Measurements from ENCODE around the gene TNIP2.

DNA sequence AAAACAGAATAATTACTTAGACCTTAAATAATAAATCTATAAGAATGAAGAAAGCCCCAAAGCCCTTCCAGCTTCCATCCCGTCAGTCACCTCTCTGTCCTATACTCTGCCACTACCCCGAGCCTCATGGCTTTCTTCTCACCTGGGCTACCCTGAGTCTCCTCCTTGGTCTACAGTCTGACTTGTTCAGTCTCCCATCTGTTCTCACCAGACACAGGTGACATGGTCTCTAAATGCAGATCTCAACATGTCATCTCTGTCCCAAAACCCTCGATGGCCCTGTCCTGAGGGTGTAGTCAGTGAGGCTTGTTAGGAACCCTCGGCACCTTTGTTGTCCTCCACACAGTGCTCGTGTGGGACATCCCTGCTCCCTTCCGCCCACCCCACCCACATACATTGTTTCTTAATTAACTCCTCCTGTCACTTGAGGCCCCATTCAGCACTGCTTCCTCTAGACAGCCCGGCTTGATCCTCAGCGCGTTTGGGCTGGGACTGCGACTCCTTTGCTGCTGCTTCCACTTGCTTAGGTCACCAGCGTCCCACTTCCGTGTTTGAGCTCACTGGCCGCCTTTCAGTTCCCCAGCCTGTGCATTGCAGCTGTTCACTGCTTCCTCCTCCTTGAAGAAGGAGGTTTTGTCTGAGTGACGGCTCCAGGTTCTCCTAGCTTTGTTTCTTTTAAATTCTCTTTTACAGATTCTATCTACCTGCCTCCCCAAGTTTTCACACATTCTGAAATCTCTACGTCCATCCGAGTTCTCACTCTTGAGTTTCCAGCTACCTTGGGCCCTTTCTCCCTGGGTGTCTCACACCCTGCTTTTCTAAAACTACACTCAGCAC, 16.0 kb downstream of the RNF4 start:
- PRO-cap, result bidirectional peak, plus-strand start at position 612 of the sequence, minus-strand start at position 494 of the sequence

DNA sequence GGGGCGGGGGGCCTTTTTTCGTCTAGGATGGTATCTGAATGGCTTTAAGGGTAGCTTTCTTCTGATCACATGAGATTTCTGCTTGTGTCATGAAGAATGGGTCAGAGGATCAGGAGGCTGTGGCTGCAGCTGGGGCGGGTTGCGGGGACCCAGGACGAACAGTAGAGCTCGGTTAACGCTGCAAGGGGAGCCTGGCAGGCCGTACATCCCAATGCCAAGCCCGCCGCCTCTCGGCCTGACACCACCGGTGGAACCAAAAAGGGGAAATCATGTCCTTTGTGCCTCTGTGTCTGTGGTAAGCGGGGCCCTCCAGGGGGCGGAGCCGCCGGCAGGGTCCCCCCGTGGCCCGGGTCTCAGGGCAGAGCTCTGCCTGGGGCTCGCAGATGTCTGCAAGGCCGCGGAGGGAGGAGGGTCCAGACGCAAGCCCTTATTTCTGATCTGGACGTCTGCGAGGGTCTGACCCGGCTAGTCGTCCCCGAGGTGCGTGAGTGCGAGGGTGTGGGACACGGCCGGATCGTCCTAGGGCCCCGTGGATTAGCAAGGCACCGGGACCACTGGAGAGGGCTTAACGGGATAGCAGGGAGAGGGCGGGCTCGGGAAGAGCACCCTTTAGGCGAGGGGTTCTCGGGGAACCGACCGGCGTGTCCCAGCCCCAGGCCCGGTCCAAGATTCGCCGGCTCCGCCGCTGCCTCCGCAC, 1.1 kb upstream of the FAM193A start:
- PRO-cap, result no peak

DNA sequence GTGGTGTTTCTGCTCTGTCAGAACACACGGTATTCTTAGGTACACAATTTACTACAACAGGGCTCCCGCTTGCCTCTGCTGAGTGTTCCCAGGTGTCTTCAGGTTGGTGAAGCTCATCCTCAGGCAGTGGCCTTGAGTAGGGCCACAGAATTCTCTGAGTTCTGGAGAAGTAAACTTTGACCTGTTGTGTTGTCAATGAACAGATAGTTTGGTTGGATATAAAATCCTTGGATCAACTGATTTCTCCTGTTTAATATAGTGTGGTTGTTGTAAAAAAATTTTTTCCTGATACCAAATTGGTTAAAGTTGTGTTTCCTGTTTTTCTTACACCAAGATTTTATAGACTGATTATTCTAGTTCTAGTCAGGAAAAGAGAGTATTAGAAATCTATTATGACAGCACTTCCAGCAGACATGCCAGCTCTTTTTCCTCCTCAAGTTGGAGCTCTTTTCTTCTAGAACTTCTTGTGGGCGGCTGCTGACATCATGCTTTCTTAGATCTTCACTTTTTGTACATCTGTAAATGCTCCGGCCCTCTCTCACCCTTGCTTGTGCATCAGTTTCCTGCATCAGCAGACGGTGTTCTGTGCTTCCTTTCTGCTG, 42.4 kb downstream of the TNIP2 start:
- PRO-cap, result no peak

GRCh38 chr4:2755720-2756697, at the start of gene TNIP2:
TSS of gene TNIP2 (minus strand) at chr4:2756336.
- PRO-cap, result bidirectional peak, plus-strand start at chr4:2756126, minus-strand start at chr4:2755996; bidirectional peak, plus-strand start at chr4:2756565, minus-strand start at chr4:2756336

GRCh38 chr4:2793421-2794151, 701 bp downstream of the SH3BP2 start:
- PRO-cap, result bidirectional peak, plus-strand start at chr4:2793753, minus-strand start at chr4:2793682

GRCh38 chr4:2798338-2799237, 5.7 kb downstream of the SH3BP2 start:
- PRO-cap, result unidirectional peak, plus-strand start at chr4:2798594; bidirectional peak, plus-strand start at chr4:2799017, minus-strand start at chr4:2798801

DNA sequence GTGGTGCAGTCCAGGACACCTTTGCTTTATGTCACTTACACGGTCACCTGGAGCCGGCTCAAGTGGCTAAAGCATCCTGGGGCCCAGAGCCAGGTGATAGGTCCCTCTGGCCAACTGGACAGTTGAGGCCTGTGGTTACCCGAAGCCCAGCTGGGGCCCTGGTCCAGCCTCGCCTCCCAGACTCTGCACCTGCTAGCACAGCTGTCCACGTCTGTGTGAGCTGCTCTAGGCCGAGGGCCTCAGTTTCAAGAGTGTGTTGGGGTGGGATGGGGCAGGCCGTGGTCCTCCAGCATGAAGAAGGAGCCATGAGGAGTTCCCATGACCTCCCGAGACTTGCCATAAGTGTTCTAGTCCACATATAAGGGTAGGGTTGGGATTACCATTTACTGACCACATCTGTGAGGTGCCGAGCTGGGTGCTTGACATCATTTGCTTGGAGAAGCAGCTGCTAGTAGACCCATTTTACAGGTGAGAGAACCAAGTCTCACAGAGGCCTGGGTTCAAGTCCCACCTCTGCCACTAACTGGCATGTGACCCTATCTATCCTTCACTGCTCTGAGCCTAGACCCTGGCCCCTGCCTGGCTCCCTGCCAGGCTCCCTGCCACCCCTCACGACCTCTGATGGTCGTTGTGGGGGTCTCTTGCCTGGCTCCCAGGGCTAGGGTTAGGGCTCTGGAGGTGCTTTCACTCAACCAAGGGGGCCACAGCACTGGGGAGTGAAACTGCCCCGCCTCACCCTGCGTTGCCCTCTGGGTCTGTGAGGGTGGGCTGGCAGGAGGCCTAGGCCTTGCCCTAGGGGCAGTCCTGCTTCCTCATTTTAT, 7.4 kb upstream of the ADD1 start:
- PRO-cap, result no peak

- PRO-cap, result unidirectional peak, plus-strand start at chr4:2867815; bidirectional peak, plus-strand start at chr4:2868534, minus-strand start at chr4:2868410
Observed at GRCh38 chr4:2867650-2868875, 24.4 kb downstream of the ADD1 start.

DNA sequence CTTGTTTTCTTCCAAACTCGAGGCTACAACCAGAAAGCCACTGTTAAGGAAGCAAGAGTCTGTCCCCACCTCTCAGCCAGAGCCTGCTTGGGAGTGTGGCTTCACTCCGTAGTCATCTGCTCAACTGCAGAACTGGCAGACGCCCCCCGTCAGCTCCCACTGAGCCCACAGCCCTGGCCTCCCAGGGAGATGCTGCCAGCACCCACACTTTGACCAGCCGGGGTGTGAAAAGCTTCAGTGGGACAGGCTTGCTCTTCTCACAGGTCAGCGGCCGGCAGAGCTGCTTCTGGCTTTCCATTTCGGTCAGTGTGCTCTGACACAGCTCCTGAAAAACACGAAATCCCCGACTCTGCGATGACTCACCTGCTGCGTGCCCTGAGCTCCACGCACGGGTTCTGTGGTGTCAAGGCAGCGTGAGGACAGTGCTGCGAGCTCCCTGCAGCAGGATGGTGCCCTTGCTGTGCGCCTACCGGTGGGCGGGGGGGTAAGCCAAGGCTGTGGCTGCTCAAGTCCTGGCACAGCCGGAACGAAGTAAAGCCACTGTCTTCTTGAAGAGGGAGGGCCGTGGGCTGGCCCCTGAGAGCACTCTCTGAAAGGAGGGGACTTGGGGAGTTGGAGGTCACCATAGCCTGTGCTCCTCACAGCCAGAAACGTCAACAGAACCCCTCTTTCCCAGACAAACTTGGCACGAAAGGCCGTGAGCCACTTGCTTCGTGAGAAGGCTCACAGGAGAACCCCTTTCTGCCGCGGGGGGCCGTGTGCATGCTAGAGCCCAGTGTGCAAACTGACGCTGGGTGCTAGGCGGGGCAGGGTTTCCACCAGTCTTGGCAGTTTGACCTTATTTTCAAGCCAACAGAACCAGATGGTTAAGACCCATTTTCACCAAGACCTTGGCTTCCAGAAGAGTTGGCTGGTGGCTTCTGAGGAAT, 5.0 kb upstream of the MFSD10 start:
- PRO-cap, result no peak

DNA sequence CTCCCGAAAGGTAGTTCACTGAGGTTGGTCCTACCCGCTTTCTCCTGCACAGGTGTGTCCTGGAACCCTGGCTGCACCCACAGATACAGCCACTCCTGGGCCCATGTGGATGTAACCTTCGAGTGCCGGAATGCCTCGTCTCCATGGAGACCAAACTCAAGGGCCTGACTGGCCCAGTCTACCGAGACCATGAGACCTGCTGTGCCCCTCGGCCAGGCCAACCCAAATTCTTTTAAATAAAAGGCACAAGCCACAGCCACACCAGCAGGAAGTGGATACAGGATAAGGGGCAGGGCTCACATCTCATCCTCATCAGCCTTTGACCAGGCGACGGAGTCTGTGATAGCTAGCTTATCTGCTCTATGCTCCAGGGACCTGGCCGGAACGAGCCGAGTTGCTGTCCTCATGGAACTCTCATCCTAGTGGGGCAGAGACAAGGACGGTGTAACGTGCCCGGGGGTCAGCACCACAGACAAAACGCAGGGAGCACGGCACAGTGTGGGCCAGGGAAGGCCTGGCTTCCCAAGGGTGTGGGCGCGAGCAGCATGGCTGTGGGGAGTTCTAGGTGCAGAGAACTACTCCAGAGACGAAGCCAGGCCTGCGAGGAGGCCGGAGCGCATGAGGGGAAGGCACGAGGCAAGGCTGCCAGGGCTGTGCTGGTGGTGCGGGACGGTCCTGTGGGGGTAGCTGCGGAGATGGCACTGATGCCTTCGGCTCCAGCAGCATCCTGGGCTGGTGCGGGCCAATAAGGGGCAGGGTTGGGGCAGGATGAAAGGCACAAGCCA, 5.8 kb upstream of the MFSD10 start:
- PRO-cap, result no peak

GRCh38 chr4:2953277-2954135, 9.7 kb downstream of the NOP14 start:
- PRO-cap, result no peak

GRCh38 chr4:2954175-2954624, 9.0 kb downstream of the NOP14 start:
- PRO-cap, result no peak

GRCh38 chr4:2957547-2958107, 5.6 kb downstream of the NOP14 start:
- PRO-cap, result no peak

DNA sequence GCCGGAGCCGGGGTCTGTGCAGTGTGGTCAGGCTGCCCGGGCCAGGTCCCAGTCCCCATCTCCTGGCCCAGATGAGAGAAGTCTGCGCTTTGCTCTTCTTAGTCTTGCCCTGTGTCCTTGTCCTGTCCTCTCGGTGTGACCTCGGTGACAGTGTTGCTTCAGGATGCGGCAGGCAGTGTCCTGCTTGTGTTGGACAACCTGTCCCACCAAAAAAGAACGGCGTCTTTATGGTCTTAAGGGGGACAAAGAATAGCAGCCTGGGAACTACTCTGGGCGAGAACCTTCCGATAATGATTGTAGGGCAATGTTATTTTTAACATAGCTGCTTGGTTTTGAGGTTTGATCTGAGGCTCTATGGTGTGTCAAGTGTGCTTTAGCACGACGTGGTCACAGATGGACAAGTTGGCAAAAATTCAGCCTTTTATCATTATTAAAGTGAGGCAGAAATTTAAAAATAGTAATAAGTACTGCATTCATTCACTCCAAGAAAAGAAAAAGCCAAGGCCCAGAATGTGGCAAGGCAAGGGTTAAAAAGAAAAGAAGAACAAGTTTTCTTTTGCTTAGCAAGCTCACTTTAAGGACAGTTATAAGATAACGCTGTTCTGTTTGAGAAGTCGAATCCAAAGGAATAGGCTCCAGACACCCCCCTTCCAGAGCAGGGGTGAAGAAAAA, 1.0 kb downstream of the GRK4 start:
- PRO-cap, result no peak

DNA sequence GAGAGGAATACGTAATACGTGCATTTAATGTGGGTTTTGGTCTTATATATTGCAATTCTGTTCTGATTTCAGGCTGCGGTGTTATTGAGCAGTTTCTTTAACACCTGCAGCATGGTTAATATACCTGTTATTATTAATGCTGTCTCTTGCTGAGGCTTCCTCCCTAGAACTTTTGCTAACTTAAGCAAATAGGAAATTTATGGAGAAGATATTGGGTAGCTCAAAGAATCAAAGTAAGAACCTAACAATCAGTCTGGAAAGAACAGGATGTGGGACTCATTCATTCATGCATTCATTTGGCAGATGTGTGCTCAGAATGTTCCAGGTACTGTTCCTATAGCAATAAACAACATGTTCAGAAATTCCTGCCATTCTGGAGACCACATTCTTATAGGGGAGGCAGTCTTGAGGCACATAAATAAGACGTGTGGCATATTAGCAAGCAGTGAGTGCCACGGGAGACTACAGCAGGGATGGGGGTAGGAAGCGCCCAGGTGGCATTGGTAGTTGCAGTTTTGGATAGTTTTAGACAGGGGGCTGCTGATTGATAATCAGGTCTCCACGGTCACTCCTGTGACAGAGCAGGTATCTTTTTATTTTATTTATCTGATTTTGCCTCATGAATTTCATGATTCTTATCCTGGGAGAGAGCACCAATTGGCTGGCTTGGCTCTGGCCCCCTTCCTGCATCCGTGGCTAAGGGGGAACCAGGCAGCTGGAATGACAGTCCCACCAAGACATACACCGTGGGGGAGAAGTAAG, 5.1 kb downstream of the GRK4 start:
- PRO-cap, result no peak

DNA sequence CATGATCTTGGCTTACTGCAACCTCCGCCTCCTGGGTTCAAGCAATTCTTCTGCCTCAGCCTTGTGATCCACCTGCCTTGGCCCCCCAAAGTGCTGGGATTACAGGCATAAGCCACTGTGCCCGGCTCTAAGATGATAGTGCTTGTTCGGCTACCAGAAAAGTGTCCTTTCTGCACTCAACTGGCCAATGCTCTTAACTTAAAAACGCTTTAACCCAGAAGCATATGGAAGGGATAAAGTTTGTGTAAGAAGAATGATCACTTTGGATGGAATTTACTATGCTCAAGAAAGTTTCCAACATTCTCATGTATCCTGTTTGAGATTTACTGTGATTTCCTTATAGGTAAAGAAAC, 26.1 kb downstream of the GRK4 start:
- PRO-cap, result no peak

- PRO-cap, result no peak
Observed at GRCh38 chr4:3192197-3192858, 56.6 kb upstream of the MSANTD1 start.

- PRO-cap, result no peak
Observed at GRCh38 chr4:3223647-3224487, 25.1 kb upstream of the MSANTD1 start.

GRCh38 chr4:3408597-3409079, 33.1 kb upstream of the HGFAC start:
- PRO-cap, result no peak

GRCh38 chr4:3466310-3466924, 3.3 kb downstream of the DOK7 start:
- PRO-cap, result unidirectional peak, minus-strand start at chr4:3466733

Measured in ileum (tissue), 1 donor.